Type B pancreatic cell (in vitro differentiated cells): ENCODE data around the genes SHFL and KRI1.

- PRO-cap, result no peak
Observed at GRCh38 chr19:10070571-10071595, 15.2 kb upstream of the SHFL start.

DNA sequence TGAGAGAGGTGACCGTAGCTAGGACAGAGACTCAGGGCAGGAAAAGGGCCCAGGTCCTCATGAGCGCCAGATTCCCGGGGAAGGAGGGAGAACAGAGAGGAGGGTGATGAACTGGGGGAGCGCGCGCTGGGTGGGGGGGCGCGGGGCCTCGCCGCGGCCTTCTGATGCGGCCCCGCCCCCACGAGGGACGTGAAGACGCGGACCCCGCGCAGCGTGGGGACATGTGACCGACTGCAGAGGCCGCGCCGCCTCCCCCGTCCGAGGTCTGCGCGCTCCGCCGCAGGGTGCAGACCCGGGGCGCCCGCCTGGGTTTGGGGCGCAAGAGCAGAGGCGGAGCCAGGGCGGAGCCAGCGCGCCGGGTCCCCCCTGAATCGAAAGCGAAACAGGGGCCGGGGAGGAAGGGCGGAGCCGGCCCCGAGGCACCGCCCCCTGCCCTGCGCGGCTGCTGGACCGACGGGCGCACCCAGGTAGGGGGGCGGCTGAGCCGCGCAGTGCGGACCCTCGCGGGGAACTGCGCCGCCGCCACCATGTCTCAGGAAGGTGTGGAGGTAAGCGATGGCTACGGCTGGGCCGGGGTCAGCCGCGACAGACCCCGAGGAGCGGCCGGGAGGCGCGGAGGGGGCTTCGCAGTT, at the start of gene SHFL:
Gene SHFL, plus strand, starts transcription at position 417 of the 632 bp plus-strand sequence.
- PRO-cap, result no peak

DNA sequence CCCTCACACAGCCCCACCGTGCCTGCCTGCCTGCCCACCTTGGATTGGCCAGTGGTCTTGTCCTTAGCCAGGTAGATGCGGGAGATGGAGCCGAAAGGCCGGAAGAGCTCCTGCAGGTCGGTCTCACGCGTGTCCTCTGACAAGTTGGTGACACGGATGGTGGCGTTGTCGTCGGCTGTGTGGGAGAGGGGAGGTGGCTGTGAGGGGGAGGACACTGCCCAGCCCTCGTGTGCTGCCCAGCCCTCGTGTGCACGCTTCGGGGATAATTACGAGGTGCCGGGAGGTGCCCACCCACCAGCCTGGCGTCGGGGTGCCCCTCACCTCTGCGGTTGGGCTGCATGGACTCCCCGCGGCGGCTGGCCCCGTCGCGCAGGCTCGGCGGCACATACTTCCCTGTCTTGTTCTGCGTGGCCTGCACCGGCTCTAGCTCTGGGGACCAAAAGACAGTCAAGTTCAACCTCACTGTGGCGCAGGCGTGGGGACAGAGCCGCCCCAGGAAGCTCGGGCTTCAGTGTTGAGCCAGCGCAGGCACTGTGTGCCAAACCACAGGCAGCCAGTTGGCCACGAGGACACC, 4.0 kb downstream of the EIF3G start:
- PRO-cap, result no peak

- PRO-cap, result no peak
Observed at GRCh38 chr19:10175264-10175933, 19.4 kb downstream of the DNMT1 start.

- PRO-cap, result unidirectional peak, plus-strand start at chr19:10193886
Observed at GRCh38 chr19:10193683-10193969, 1.1 kb downstream of the DNMT1 start.

- PRO-cap, result no peak
Observed at GRCh38 chr19:10226132-10226916, 4.8 kb downstream of the S1PR2 start.

GRCh38 chr19:10279711-10280383, 6.9 kb upstream of the ICAM4 start:
- PRO-cap, result no peak

DNA sequence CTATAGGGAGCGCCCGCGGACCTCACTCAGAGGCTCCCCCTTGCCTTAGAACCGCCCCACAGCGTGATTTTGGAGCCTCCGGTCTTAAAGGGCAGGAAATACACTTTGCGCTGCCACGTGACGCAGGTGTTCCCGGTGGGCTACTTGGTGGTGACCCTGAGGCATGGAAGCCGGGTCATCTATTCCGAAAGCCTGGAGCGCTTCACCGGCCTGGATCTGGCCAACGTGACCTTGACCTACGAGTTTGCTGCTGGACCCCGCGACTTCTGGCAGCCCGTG, 671 bp downstream of the ICAM4 start:
- PRO-cap, result no peak

DNA sequence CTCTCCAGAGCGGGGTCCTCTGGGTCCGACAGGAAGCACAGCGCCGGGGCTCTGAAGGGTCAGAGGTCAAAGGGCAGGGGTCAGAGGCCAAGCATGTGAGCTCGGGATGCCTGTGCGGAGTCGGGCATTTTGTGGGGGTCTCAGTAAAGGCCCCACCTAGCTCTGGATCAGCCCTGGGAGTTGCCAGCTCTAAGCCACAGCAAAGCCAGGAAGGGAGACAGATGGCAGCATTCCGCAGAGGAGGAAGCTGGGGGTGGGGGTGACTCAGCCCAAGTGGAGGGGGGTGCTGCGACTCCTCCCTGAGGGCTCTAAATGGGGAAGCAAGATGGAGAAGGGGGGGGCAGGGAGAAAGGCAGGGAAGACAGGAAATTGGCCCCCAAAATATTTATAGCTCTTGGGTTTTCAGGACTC, 10.4 kb downstream of the FDX2 start:
- PRO-cap, result no peak

DNA sequence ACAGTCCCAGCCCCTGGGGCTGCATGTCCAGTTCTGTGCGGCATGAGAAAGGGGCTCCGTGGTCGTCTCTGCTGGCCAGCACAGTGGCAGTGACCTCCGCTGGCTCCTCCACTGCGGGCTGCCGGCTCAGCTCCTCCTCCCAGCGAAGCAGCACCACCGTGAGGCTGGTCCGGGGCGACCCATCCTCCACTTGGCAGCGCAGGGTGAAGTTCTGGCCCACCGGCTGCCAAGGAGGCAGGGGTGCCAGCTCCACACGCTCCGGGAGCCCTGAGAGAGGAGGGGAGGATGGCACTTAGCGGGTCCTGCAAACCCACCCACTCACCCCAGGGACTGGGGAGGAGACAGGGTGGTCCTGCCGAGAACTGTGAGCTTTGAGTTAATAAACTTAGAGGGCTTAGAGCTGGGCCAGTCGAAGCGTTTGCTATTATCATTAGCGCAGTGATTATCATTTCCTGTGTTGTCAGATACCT, 2.4 kb upstream of the RAVER1 start:
- PRO-cap, result no peak

DNA sequence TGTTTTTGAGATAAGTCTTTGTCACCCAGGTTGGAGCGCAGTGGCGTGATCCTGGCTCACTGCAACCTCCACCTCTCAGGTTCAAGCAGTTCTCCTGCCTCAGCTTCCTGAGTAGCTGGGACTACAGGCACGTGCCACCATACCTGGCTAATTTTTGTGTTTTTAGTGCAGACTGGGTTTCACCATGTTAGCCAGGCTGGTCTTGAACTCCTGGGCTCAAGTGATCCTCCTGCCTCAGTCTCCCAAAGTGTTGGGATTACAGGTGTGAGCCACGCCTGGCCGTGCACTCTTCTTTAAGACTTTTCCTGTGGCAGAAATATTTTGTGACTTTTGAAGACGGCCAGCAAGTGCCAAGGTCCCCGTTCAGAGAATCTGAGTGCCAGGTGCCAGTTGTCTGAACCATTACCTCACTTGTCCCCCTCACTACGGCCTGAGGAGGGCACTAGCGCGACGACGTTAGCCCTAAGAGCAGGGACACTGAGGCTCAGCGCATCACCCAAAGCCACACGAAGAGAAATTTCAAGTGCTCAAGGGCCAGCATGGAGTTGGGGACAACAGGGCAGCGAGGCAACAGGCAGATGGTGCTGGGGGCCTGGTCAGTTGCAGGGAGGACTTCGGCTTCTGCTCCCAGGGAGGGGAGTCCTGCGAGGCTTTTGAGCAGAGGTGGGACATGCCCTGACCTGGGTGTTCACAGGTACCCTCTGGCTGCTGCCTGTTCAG, 9.4 kb upstream of the TYK2 start:
- PRO-cap, result no peak

DNA sequence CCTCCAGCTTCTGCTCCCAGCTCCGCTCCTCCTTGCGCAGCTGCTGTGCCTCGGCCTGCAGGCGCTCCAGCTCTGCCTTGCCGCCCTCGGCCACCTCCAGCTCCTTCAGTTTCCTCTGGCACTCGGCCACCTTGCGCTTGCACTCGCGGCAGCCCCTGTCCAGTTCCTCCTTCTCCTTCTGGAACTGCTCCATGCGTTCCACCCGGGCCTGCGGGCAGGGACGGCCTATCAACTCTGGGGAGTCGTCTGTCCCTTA, 7.4 kb downstream of the CDC37 start:
- PRO-cap, result unidirectional peak, minus-strand start at position 108 of the sequence

- PRO-cap, result no peak
Observed at GRCh38 chr19:10419201-10419414, 1.2 kb upstream of the PDE4A start.

DNA sequence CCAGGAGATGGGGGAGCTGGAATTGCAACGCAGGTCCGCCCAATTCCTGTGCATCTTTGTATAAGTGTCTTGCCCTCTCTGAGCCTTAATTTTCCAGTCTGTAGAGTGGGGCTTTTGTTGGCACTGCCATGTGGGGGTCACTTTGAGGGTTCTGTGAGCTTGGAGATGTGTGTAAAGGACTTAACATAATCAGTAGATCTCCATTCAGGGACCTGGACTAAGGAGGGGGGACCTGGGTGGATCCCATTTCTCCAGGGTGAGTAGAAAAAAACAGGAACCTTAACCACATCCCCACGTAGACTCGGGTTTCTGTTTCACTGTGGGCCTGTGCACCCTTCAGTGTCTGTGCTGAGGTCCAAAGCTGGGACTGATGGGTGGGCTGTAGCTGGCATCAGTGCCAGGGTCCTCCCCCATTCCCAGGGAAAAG, 3.2 kb downstream of the PDE4A start:
- PRO-cap, result no peak

GRCh38 chr19:10515637-10516351, 1.5 kb downstream of the S1PR5 start:
- PRO-cap, result no peak

- PRO-cap, result bidirectional peak, plus-strand start at chr19:10566112, minus-strand start at chr19:10566004
Observed at GRCh38 chr19:10565491-10566549, at the start of gene KRI1. TSS of gene KRI1 (minus strand) at chr19:10566010.

DNA sequence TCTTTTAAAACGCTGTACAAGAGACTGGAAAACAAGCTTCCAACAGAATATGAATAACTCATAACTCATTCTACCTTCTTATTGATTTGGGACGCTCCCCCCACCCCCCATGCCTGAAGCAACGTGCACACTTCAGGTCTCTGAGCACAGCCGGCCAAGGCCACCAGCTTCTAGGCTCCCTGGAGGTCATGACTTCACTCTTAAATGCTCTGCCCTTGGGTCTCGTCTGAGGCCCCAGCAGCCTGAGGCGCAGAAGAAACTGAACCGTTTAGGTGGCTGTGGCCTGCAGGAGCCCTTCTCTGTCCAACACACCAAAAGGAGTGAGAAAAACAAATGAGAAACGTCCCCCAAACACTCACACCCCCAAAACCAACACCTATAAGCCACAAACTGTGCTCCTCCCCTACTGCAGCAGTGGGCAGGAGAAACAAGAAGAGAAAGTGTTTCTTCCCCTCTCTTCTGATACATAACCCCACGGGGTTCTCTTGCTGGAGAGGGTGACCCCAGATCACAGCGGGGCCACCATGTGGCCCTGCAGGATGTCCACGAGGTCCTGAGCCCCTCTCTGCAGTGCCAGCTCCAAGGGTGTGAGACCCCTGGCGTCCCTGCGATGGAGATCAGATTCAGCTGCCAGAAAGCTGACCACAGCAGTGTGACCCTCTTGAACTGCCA, 876 bp upstream of the KRI1 start:
- PRO-cap, result no peak

- PRO-cap, result bidirectional peak, plus-strand start at chr19:10602531, minus-strand start at chr19:10602284; bidirectional peak, plus-strand start at chr19:10602854, minus-strand start at chr19:10602702
Observed at GRCh38 chr19:10602043-10602948, 15.2 kb upstream of the AP1M2 start.

- PRO-cap, result no peak
Observed at GRCh38 chr19:10644816-10645305, 9.3 kb upstream of the ILF3 start.

DNA sequence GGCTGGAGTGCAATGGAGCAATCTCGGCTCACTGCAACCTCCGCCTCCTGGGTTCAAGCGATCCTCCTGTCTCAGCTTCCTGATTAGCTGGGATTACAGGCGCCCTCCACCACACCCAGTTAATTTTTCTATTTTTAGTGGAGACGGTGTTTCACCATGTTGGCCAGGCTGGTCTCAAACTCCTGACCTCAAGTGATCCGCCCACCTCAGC, 1.7 kb upstream of the ILF3 start:
- PRO-cap, result no peak